Stomach (tissue), 7 donors: ENCODE results near the gene SARNP.

DNA sequence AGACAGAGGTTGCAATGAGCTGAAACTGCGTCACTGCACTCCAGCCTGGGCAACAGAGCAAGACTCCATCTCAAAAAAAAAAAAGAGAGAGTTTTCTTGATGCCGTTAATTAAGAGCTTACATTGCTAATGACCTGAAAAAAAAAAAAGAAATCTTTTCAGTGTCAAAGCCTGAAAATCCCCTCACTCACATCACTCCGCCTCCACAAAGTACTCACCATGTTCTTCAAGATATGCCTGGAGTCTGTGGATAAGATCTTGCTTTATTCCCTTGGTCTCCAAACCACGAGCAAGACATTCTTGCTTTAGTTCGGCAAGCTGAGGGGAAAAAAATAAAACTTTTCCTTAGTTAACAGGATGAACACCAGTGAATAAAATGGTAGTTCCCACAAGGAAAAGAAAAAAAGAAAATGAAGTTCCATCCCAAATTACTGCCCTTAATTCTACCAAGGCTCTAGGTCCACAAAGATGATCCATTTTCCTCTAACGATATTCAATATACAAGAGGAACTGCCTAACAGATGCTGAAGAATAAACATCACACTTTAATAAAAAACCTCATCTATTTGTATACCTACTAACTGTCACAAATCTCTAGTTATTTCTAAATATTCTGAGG is 14.0 kb downstream of the SARNP start:
- PRO-cap: no peak
- RAMPAGE, long total RNA, 5 experiments: start-site peak on the minus strand in 3 of 5 experiments, centred at positions 257 to 288 of the sequence, 25 to 141 reads per replicate
- RRBS: no CpG with 5 or more reads among the region's 6 CpGs

GRCh38 chr12:55817551-55817910 is at the start of gene SARNP:
TSS of gene SARNP (minus strand) at chr12:55817724.
- PRO-cap: bidirectional peak, plus-strand start at chr12:55818085, minus-strand start at chr12:55817722
- RAMPAGE, long total RNA, 5 experiments: start-site peak on the minus strand in 5 of 5 experiments, at chr12:55817687-55817746 at its widest, 9 to 2,358 reads per replicate
- RRBS: no CpG with 5 or more reads among the region's 19 CpGs

- PRO-cap: no peak
- RAMPAGE, long total RNA, 5 experiments: no peak in any of the 5 experiments
- RRBS: no CpG with 5 or more reads among the region's 3 CpGs
Measured at GRCh38 chr12:55835622-55836458, 6.5 kb upstream of the DNAJC14 start.

DNA sequence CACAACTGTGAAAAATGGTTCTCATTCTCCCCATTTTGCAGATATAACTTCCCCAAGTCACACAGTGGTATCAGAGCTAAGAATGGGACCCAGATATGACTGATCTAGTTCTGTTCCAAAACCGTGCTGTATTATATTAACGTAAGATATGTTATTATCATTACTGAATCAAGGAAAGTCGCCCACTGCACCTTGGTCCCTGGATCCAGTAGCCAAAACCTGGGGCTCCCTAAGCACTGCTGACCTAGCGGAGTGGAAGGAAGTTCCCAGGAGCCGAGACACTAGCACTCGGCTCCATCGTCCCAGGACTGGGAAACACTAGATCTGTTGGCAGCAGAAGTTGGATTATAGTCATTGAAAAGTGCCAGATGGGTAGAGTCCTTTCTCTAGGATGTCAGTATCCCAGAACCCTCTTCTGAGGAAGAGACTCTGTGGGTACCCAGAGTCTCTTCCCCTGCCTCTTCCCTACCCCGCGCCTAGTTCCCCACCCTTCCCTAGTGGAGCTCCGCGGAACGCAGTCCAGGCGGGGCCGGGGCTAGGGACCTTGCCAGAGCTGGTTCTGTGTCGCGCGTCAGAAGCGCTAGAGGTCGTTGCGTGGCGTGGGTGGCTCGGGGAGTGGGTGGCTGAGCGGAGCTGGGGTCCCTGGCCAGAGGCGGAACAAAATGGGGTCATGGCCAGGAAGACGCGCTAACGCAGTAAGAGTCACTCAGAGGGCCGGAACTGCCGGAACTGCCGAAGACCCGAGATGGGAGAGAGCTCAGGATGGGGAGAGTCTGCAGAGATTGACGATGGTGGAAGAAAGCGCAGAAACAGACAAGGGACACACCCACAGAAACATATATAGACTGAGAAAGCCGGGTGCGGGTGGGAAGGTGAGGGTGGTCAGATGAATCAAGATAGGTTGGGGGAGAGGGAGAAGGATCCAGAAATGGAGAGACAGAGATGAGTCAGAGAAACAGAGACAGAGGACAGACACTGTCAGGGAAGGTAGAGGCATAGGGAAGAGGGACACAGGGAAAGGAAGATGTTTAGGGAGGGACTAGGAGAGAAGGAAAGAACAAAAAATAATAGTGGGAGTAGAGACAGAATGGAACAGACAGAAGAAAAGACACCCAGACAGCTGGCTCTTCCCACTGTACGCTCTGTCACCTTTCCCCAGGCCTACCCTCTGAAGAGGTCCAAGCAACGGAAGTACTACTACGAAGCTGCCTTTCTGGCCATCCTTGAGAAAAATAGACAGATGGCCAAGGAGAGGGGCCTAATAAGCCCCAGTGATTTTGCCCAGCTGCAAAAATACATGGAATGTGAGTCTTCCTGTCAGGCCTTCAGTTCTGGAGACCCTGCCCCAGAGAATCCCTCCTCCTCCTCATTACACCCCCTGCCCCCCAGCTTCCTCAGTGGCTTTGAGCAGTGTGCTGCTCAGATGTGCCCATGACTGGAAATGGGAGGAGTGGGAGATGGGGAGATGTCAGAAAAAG is 4.8 kb downstream of the DGKA start:
- PRO-cap: no peak
- RAMPAGE, long total RNA, 5 experiments: start-site peak on the plus strand in 3 of 5 experiments, centred at positions 699 to 1,188 of the sequence, 7 to 33 reads per replicate
- RRBS: 68% methylated on average over 4 of the region's 38 CpGs

DNA sequence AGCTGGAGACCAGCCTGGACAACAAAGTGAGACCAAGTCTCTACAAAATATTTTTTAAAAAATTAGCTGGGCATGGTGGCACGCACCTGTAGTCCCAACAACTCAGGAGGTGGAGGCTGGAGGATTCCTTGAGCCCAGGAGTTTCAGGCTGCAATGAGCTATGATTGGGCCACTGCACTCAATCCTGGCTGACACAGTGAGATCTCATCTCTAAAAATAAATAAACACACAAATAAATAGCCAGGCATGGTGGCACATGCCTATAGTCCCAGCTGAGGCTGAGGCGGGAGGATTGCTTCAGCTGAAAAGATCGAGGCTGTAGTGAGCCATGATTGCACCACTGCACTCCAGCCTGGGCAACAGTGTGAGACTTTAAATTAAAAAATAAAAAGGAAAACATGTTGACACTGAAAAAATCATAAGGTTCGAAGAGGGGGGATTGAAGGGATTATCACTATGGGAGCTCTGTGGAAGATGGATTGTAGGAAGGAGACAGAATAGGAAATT is 13.2 kb downstream of the DGKA start:
- PRO-cap: no peak
- RAMPAGE, long total RNA, 5 experiments: start-site peak on the plus strand in 1 of 5 experiments, centred at position 232 of the sequence, 8 reads per replicate
- RRBS: no CpG with 5 or more reads among the region's 4 CpGs

DNA sequence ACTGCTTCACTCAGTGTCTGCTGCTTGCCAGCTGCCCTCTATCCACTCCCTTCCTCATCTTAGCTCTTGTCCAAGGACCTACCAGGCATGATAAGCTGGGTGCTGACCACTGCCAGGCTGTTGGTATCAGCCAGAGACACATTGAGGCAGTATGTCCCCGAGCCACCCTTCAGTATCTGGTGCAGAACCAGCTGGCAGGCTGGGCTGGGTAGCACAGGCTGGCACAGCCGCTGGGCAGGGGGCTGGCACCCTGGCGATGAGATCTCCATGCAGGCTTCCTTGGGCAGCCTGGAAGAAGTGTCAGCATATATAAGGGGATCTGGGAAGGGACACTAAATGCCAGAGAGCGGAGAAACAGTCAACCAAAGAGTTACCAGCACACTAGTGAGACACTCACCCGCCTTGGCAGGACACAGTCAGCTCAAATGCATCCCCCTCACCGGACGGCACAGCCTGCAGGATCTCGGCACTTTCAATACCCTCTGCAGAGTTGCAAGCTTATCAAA is 10.4 kb downstream of the PMEL start:
- PRO-cap: no peak
- RAMPAGE, long total RNA, 5 experiments: no peak in any of the 5 experiments
- RRBS: no CpG with 5 or more reads among the region's 8 CpGs

DNA sequence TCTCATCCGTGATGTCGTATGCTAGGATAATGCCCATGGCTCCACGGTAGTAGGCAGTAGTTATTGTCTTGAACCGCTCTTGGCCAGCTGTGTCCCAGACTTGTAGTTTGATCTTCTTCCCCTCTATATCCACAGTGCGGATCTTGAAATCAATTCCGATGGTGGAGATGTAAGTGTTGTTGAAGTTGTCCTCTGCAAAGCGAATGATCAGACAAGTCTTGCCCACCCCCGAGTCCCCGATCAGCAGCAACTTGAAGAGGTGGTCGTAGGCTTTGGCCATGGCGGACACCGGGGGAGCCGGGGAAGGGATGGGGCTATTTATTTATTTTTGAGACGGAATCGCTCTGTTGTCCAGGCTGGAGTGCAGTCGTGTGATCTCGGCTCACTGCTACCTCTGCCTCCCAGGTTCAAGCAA is 6.9 kb downstream of the RAB5B start:
- PRO-cap: no peak
- RAMPAGE, long total RNA, 5 experiments: no peak in any of the 5 experiments
- RRBS: no CpG with 5 or more reads among the region's 17 CpGs

DNA sequence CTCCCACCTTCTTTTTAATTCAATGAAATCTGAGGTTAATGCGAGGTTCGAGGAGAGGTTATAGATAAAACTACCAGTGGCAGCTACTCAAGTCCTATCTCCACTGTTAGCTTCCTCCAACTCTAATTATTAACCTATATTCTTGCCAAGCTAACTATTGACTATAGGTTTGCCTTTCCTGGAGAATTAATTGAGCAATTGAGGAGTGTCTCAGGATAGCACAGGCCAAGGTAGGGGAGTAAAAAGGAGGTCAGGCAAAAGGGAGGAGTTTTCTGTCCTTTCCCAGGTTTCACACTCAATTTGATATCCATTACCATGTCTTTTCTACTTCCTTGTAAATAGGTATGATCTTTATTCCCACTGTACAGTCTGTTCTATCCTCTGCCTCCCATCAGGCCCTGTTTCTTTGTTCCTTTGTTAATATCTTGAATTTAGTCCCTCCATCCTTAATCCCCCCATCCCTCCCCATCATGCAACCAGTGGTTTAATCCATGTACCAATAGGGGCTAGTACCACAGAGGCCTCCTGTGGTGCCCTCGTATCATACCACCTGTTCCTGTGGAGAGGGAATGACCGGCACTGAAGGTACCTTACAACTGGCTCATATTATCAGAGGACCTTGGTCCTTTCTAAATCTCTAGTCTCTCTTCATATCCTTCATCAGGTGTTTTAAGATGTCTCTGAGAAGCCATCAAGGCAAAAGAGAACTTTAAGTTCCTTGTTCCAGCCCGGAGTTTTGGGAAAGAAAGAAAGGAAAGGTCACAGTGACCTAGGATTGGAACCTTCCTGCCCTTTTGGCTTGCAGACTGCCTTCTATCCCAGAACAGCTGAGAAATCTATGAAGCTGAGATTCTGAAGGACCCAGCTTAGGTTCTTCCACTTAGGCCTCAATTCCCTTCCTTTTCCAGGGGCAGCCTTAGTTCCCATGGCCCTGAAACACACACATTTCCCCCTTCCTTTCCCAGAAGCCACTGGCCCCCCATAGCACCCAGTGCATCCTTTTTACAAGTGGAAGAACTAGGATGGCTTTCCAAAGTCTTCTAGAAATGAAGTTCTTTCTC is 3.5 kb upstream of the SUOX start:
- PRO-cap: no peak
- RAMPAGE, long total RNA, 5 experiments: start-site peak on the plus strand in 2 of 5 experiments, centred at positions 657 to 912 of the sequence, 7 to 16 reads per replicate
- RRBS: no CpG with 5 or more reads among the region's 5 CpGs

- PRO-cap: no peak
- RAMPAGE, long total RNA, 5 experiments: no peak in any of the 5 experiments
- RRBS: no CpG with 5 or more reads among the region's 2 CpGs
Measured at GRCh38 chr12:56020202-56020652, 616 bp upstream of the IKZF4 start.

DNA sequence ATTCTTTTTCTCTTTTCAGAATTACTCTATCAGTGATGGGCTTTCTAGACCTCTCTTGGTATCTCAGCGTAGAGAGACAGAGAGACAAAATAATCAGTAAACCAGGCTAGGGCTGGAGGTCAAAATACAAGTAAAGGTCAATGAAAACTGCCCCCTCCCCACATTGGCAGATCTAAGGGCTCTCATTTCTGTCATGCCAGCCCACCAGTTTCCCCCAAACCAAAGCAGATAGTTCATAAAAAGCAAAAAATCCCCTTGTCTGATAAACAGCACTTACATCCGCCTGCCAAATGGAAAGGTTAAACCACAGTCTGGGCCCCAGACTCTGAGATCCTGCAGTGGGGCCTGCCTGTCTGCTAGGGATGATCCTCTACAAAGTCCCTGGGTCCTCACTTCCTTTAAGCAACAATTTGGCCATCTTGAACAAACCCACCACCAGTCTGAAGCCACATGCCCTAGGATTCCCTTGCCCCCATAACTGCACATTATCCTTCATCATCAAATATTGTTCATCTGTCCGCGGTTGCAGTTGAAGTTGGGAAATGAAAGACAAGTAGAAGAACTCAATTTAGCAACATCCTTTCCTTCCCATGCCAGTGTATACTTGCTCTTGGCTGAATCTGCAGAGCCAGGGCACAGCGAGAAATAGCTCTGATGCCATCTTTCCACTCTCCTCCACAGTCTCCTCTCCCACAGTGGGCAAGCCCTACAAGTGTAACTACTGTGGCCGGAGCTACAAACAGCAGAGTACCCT is 9.7 kb upstream of the RPS26 start:
- PRO-cap: no peak
- RAMPAGE, long total RNA, 5 experiments: no peak in any of the 5 experiments
- RRBS: no CpG with 5 or more reads among the region's 6 CpGs

DNA sequence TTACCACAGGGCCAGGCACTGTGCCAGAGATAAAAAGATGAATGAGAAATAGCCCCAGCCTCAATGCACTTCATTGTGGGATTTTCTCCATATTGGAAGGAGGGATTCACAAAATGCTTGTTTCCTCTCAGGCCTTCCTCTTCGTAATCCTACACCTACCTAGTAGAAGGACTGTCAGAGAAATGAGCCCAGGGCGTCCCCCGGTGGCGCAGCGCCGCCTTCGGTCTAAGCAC is 336 bp upstream of the RPS26 start:
- PRO-cap: no peak
- RAMPAGE, long total RNA, 5 experiments: no peak in any of the 5 experiments
- RRBS: no CpG with 5 or more reads among the region's 7 CpGs

- PRO-cap: unidirectional peak, plus-strand start at chr12:56079176; bidirectional peak, plus-strand start at chr12:56079340, minus-strand start at chr12:56079390
- RAMPAGE, long total RNA, 5 experiments: no peak in any of the 5 experiments
- RRBS: 4% methylated on average over 23 of the region's 51 CpGs
Measured at GRCh38 chr12:56078791-56079689, 925 bp upstream of the ERBB3 start.

DNA sequence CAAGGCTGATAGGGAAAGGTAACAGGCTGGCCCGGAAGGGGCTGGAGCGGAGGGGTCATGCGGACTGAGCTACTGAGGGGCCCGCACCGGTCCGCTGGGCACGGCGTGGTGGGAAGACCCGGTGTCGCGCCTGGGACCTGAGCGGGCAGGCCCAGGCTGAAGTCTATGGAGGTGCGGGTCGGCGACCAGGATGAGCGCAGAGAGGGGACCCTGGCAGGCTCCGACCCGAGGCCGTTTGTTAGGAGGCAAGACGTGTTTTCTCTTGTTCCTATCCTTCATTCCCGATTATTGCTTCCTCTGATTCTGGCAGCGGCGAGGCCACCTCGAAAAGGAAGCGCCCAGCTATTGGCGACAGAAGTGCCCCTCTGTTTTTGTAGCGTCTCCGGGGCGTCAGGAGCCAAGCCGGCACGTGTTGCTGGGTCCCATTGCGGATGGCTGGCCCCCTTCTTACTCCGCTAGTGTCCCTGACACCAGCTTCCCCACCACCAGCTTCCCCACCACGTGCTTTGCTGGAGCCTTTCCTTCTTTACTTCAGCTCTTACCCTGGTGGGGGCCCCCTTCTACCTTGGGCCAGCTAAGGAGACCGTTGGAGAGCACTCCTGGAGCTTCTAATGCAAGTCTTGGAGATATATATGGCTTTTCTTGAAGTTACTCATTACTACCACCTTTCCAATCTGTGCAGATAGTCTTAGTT is 642 bp downstream of the PA2G4 start:
- PRO-cap: no peak
- RAMPAGE, long total RNA, 5 experiments: no peak in any of the 5 experiments
- RRBS: 3% methylated on average over 5 of the region's 35 CpGs

GRCh38 chr12:56171140-56171674 is 13.0 kb downstream of the MYL6 start:
- PRO-cap: no peak
- RAMPAGE, long total RNA, 5 experiments: start-site peak on the minus strand in 3 of 5 experiments, at chr12:56171289-56171452 at its widest, 80 to 339 reads per replicate
- RRBS: no CpG with 5 or more reads among the region's 7 CpGs

DNA sequence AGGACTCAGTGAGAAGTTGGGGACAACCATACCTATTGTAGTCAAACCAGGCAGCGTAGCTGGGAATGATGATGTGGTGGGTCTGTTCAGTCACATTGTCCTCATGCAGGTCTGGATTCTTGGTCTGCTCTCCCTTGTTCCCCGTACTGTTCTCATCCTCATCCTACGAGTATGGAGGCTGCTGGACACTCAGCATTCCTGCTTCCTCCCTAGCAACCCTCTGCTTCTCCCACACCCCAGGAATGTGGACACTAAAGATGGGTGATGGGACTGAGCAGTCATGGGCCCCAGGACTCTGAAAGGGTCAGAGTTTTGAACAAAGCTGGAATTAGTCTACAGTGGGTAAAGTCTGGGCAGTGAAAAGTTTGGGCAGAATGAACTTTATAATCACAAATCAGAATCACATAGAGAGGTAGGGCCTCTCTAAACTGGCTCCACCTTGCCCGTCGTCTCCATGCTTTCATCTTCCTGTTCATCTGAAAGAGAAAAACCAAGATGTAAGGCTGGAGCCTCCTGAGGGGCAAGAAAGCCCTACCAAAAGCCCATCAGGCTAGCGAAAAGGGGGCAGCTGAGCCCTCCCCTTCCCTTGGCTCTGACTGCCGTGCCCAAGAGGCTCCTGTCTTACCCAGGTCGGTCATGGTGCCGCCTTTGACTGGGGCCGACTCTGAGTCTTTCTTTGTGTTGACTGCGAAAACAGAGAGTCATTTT is 10.8 kb downstream of the SMARCC2 start:
- PRO-cap: no peak
- RAMPAGE, long total RNA, 5 experiments: no peak in any of the 5 experiments
- RRBS: no CpG with 5 or more reads among the region's 11 CpGs

GRCh38 chr12:56193090-56193402 is 3.8 kb upstream of the SMARCC2 start:
- PRO-cap: no peak
- RAMPAGE, long total RNA, 5 experiments: no peak in any of the 5 experiments
- RRBS: no CpG with 5 or more reads among the region's 1 CpG

DNA sequence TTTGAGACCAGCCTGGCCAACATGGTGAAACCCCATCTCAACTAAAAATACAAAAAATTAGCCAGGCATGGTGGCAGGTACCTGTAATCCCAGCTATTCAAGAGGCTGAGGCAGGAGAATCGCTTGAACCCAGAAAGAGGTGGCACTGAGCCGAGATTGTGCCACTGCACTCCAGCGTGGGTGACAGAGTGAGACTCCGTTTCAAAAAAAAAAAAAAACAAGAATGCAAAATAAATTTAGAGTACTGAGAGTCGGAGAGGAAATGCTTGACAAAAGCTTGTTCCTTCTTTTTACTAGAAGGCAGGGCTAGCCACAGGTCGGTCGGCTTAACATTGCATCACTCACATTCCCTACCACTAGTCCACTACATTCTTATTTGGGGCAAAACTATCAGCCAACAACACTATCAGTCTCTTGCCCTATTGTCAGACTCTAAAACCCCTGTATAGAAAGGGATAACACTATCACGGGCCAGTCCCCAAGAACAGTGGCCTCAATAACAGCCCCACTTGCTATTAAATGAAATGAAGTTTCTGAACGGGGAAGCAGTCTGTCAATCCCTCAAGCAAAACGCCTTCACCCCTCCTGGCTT is 1.1 kb downstream of the RNF41 start:
- PRO-cap: no peak
- RAMPAGE, long total RNA, 5 experiments: no peak in any of the 5 experiments
- RRBS: no CpG with 5 or more reads among the region's 10 CpGs

DNA sequence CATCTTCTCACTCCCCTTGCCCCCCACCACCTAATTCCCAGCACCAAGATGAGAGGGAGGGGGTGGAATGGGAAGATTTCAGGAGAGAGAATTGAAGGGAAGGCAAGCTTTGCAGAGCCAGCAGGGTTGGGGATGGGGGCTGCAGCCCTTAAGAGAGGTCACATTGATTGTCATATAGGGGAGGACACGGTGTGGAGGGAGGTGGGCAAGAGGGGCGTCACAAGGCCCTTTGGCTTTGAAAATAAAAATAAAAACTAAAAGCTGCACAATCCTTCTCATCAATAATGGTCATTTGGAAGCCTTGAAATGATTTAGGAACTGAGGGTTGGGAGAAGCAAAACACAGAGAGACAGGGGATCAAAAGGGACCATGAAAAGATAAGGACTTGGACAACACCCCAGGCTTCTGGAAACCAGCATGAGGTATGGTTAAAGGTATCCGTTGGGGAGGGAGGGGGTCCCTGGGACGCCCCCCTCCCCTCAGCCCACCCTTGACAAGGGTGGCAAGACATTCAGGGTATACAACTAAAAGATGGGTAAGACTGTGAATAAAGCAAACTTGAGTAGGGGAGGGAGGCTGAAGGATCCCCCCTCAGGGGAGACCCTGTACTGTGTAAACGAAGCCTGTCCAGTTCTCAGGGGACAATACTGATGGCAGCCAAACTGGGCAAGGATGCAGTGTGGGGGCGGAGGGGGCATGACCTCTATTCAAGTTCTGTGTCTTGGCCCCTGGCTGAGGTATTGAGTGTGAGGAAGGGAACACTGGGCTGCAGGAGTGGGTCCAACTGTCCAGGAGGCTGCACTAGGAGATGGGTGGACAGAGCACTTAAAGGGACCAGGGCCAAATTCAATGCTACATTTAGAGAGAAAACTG is 11.3 kb downstream of the SLC39A5 start:
- PRO-cap: no peak
- RAMPAGE, long total RNA, 5 experiments: start-site peak on the minus strand in 1 of 5 experiments, centred at position 226 of the sequence, 5 reads per replicate
- RRBS: no CpG with 5 or more reads among the region's 6 CpGs

DNA sequence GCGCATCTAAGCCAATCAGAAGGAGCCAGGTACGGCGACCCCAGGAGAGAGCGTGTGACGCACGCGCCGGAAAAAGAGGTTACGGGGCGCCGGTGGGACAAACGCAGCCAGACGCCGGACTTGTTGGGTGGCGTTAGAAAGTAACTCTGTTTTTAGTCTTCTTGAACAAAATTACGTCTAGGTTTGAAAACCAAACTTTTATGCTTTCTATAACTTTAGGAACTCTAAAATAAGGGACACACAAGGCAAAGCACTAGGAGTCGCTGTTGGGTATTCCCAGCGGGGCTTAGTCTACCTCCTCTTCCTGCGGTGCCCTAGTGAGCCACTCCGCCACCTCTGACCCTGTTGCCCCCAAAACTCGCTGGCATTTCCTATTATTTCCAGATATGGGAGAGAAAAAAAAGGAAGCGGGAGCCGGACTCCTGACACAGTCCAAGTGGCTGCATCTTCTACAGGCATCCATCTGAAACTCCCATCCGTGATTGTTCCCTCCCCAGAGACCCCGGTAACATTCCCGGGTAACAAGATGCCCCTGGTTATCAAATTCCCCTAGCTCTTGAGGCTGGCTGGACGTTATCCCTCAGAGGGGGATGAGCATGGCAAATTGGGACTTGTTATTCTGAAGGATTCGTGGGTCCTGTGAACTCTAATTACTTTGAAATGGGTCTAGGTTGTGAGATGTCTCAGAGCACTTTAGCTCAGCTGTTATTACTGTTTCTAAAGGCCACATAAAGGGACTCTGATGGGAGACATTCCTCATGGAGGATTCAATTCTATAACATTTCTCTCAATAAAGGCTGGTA is 481 bp upstream of the PAN2 start:
- PRO-cap: bidirectional peak, plus-strand start at position 100 of the sequence, minus-strand start outside the sequence
- RAMPAGE, long total RNA, 5 experiments: no peak in any of the 5 experiments
- RRBS: 1% methylated on average over 10 of the region's 28 CpGs

GRCh38 chr12:56589594-56590529 is 40.3 kb downstream of the BAZ2A start:
- PRO-cap: no peak
- RAMPAGE, long total RNA, 5 experiments: start-site peak on the plus strand in 1 of 5 experiments, at chr12:56589961-56590245 at its widest, 16 reads per replicate
- RRBS: no CpG with 5 or more reads among the region's 4 CpGs